Vein endothelial cell (primary cell): ENCODE measurements around the gene QKI.

- CAGE, long polyA plus RNA: no peak
Observed at GRCh38 chr6:160447743-160448507, 99.7 kb downstream of the SLC22A3 start.

GRCh38 chr6:160521869-160522227 is 142.2 kb downstream of the LPA start:
- CAGE, long polyA plus RNA: no peak

- CAGE, long polyA plus RNA: no peak
Observed at GRCh38 chr6:160697592-160698438, 4.2 kb upstream of the PLG start.

DNA sequence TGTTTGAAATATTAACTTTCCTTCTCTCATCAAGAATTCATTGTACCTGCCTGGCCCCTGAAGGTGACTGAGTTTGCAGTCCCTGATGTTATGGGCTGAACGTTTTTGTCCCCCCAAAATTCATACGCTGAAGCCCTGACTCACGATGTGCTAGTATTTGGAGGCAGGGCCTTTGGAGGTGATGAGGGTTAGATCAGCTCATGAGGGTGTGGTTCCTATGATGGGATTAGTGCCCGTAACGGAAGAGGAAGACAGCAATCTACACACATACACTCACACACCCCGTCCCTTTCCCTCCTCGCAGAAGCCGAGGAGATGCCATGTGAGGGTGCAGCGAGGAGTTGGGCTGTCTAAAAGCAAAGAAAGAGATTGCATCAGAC is 64.9 kb upstream of the MAP3K4 start:
- CAGE, long polyA plus RNA: no peak

GRCh38 chr6:160978106-160978637 is 13.4 kb upstream of the MAP3K4 start:
- CAGE, long polyA plus RNA: no peak

GRCh38 chr6:160992742-160993234 is 1.2 kb downstream of the MAP3K4 start:
- CAGE, long polyA plus RNA: no peak

DNA sequence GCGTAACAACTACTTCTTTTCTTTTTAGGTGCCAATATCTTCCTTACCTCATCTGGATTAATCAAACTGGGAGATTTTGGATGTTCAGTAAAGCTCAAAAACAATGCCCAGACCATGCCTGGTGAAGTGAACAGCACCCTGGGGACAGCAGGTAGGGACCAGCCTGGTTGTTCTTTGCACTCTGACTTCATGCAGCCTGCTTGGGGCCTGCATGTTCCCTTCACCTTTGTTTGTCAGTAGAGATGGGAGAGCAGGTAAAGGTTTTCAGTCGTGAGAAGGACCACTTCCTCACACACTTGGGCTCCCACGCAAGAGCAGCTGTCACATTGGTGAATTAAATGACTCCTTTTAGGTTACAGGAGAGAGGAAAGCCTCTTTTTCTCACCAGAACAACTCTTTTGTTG is 120.2 kb downstream of the MAP3K4 start:
- CAGE, long polyA plus RNA: no peak

DNA sequence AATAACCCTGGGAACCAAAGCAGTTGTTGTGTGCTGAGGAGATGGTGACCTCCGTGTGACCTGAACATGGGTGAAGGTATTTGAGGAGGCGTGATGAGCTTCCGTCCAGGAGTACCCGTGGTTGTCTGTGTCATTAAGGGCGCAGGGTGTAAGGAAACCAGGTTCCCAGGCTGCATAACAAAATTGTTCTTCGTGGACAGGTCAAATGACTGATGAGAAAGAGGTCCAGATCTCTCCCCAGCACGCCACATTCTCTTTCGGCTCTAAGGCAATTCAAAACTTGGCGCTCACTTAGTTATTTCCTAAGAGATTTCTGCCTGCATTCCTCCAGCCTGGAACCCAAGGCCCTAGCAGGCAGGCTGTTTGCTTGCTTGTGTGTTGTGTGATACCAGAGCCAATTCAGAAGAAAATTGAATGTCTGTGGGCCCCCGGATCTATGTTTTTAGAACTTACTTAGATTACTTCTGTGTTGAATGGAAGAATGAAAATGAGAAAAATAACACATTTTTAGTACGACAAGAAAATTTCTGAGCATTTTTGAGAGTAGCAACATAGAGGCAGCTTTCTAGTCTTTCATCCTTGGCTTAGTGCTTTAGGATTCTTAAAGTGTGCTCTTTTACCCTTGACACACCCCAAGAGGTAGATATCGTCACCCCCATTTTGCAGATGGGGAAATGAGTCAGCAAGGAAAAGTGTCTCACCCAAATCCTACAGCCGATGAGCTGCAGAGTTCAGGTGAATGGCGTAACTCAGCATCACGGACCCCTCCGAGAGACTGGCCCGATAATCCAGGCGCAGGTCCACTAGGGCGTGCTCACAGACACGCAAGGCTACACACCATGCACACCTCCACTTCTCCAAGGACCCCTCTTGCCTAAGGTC is 139.7 kb downstream of the AGPAT4 start:
- CAGE, long polyA plus RNA: no peak

GRCh38 chr6:161171977-161172406 is 101.9 kb downstream of the AGPAT4 start:
- CAGE, long polyA plus RNA: no peak

- CAGE, long polyA plus RNA: no peak
Observed at GRCh38 chr6:161216108-161217157, 57.4 kb downstream of the AGPAT4 start.

DNA sequence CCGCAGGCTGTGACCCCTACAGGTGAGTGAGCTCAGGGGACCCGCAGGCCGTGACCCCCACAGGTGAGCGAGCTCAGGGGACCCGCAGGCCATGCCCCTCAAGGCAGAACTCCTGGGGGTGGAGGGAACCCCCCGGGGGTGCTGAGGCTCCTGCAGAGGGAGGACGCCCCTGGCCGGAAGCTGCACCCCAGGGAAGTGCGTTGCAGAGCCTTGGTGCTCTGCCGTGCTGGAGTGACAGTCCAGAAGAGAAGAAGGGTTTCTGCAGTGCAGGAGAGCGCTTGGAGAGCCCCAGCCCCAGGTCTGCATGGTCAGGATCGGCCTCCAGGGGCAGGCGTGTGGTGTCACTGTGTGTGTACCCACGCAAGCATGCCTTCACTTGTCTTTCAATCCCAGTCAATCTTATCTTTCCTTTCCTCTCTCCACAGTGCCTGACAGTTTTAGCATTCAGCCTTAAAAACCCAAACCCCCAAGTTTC is 101.2 kb upstream of the AGPAT4 start:
- CAGE, long polyA plus RNA: no peak

DNA sequence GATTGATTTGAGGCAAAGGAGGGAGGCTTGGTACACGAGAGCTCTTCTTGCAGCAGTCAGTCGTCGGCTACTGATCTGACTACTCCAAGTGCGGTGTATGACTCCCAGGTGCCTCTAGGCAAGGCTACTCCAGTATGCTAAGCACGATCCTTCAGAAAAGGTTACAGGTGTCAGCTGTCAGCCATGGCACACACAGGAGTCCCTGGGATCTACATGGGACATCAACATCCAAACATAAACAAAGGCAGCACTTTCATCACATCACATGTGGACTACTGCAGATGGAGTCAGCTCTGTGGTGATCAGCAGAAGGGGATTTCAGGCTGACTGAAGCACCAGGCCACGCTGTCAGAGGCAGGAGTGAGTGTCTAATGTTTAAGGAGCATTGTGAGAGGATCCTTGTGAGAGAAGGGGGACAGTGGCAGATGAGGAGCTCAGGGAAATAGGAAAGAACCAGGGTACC is 32.3 kb downstream of the PACRG start:
- CAGE, long polyA plus RNA: no peak

DNA sequence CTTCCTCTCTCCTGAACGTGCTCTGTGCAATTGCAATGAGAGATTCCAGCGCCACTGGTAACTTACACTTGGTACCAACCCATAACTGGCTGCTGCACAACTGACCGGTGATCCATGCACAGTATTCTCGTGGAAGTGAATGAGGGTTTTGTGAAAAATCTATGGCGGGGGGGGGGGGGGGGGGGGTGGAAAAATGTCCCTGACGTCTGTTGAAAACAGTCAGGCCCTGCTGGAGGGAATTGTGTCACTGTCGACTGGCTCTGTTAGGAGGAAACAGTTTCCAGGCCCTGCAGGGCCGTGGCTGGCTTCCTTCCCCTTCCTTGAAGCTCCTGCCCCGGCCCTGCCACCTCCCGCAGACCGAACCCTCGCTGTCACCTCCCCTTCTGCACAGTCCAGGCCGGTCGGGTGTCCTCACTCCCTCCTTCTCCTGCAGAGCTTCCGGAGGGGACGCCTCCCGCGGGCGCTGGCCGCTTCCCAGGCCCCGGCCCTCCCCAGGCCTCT is 265.7 kb upstream of the QKI start:
- CAGE, long polyA plus RNA: no peak

DNA sequence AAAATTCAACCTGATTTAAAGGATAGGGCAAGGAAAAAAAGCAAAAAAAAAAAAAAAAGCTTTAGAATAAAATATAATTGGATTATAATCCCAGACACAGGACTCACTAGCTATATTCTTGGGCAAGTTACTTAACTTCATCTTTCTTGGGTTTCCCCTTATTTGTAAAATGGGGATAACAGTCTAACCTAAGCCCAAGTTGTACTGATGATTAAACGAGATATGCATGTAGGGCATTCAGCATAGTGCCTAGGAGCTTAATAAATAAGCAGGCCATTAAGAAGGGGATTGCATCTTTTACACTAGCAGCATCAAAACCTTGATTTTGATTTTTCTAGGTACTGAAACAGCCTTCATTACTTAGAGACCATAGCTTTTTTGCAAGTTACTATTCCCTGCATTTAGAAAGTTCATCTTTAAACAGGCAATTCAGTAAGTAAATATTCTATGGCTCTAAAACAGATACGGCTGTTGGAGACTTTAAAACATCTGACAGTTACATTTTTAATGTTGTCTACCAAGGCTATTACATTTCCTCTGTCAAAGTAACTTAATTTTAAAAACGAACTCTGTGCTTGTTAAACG is 2.1 kb upstream of the QKI start:
- CAGE, long polyA plus RNA: no peak

GRCh38 chr6:163414299-163415379 is at the start of gene QKI:
Gene QKI, plus strand, starts transcription at chr6:163414718.
- CAGE, long polyA plus RNA: no peak

DNA sequence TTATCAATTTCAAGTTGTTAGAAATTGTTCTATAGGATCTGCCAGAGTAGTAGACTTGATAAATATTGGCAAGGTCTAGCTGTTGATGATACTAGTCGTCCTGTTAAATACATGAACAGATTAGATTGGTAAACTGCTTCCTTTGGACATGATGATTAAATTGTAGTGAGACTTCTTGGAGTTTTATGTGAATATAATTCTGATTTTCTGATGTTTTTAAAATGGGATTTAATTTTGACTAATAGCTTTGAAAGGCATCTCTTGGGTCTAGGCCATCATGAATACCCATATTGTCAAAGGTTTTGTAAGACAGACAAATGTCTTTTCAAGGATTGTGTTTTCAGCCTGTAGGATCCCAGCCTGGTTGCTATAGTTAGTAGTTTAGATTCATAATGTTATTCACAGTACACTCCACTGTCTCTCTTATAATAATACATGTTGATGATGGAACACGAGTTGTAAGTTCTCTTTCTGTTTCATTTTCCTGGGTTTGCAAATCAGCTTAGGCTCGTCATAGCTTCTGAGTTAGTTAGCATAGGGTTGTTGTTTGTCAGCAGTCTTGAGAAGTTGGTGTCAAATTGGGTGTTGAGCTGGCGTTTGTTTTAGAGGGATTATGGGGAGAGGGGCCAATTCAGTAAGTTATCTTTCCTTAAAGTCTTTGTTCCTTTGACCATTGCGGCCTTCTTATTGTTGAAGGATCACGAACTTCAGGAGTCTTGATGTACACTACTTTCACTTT is 45.7 kb downstream of the QKI start:
- CAGE, long polyA plus RNA: no peak

DNA sequence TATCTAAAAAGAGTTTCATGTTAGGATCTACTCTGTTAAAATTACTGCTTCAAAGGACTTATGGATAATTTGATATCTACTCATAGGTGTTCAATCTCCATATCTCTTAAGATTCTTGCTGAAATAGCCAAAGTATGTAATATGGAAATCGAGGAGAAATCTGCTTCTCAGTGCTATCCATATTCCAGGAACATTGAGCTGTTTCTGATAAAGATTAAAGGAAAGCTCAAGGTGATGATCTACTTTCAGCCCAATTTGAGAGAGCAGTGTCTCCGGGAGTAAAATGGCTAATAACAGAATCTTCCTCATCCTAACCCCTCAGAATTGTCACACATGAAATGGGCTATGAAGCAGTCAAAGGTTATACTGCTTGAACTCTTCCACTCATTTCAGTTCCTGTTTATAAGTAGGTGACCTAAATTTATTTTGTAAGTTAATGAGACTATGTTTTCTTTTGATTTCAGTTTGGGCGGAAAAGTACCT is 47.0 kb downstream of the QKI start:
- CAGE, long polyA plus RNA: no peak

- CAGE, long polyA plus RNA: no peak
Observed at GRCh38 chr6:163465665-163466096, 51.2 kb downstream of the QKI start.

GRCh38 chr6:163500101-163500527 is 85.6 kb downstream of the QKI start:
- CAGE, long polyA plus RNA: no peak

DNA sequence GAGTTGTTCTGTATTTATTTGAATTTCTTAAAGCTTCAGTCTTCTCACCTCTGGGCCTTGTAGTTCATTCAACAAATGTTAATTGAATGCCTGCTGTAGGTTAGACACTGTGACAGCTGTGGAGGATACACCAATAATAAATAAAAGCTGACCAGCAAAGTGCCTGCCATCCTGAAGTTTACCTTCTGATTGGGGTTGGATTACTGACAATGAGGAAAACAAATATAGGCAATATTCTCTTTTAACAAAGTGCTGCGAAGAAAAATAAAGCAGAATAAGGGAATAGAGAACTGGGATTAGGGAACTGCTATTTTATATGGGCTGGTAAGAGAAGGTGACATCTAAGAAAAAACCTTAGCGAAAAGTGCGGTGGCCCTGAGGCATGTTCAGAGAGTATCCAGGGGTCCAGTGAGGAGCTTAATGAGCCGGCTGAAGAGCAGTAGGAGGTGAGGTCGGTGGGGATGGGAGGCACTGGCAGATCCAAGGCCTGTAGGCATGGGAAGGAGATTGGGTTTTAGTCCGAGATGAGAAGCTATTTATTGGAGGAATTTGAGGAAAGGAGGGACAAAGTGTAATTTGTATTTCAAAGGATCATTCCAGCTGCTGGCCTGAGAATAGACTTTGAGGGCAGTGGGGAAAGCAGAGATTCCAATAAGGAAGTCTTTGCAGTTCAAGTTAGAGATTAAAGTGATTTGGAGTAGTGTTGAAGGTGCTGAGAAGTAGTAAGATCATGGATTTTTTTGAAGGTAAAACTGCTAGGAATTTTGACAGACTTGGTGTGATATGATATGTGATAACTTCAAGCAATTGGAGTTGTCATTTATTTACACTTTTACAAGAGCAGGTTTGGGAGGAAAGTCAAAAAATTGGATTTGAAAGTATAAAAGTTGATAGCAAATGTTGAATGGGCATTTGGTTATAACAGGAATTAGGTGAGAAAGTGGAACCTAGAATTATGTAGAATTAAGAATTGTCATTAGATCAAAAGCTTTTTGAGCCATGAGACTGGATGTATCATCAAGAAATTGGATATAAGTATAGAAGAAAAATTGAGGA is 123.9 kb downstream of the QKI start:
- CAGE, long polyA plus RNA: no peak